ENCODE measurements around the gene CAPZA3.

DNA sequence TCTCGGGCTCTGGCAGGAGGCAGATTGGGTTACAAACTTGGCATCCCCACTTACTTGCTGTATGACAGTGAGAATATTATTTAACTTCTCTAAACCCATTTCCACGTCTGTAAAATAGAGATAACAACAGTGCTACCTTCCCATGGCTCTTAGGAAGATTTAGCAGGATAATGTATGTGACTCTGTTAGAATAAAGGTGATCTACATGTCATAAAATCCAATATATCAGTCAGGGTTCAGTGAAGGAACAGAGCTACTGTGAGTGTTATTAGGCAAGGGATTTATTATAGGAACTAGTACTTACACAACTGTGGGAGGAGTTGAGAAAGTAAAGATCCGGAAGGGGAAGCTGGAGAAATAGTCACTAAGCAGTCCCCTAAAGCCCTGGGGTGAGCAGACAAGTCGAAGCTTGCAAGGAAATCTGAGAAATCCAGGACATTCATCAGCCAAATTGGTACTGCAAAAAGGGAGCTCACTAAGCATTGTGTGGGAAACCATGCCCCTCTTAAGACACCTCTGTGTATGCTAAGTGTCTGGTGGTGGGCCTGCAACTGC lies 92.0 kb upstream of the ATF7IP start:
- PRO-cap, result no peak

GRCh38 chr12:14366960-14367929 lies 1.8 kb downstream of the ATF7IP start:
- PRO-cap, result no peak

DNA sequence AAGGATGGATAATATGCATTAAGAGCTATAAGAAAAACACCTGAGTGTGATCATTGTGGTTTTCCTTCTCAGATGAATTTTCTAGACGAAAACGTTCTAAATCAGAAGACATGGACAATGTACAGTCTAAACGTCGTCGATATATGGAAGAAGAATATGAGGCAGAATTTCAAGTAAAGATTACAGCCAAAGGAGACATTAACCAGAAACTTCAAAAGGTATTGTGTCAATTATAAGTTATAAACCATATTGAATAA lies 70.5 kb downstream of the ATF7IP start:
- PRO-cap, result no peak

DNA sequence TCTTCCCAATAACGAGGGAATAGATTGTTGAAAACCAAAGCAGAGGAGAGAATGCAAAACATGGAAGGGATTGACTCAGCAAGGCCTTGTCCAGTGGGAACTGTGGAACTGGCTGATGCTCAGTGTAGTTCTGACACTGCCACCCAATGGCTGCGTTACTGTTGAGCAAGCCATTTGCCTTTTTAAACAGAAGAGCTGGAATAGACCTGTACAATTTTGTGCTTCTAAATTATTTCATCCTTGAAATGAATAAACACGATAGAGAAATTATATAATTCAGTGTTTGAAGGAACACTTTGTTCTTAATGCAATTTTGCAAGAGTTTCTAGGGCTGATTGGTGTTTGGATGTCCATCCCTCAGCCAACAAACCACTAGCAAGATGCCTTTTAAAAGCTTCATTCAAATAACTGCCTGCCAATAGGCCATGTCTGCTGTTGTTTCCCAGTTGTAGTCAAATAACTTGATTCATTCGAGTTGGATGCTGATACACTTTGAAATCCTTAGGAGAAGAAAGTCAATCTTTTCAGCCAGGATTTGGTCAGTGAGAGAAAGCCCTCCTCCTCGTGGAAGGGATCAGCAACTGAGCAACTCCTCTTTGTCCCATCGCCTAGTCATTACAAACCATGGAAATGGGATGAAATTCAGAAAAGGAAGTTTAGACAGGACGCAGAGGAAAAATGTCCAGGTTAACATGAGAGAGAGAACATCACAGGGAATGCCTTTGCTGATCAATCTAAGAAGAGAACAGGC lies 7.3 kb upstream of the MGP start:
- PRO-cap, result no peak

DNA sequence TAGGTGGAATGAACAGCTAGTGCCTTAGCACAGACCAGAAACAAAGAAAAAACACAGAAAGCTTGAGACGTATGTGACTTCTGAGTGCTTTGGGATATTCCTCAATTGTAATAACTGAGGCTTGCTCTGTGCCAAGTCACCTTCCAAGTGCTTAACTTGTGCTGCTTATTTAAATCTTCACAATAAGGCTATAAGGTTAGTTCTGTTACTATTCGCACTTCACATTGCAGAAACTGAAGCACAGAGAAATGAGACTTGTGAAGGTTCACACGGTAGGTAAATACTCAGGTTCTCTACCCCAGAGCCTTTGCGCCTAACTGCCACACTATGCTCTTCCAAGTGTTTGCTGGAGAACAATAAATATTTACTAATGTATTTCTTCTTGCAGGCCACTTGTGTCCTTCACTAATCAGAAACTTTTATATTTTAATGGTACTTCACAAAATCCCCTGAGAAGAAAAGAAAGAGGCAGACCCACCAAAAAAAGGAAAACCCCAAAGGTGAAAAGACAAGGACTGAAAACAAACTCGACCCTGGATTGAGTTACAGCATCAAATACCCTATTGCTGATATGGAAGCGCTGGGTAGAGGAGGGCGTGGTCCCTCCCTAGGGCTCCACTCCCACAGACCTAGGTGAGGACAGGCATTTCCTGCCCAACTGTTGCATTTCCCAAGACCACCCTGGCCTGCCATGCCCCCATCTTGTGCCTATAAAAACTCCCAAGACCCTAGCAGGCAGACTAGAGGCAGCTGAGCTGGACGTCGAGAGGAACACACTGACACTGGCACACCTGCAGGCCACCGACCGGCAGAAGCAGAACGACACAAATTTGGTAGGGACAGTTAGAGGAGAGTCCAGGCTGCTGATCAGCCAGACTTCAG lies 18.2 kb upstream of the MGP start:
- PRO-cap, result no peak

GRCh38 chr12:14959804-14960368 lies 1.5 kb downstream of the ARHGDIB start:
- PRO-cap, result no peak

GRCh38 chr12:15629006-15629847 lies 160.0 kb downstream of the EPS8 start:
- PRO-cap, result unidirectional peak, minus-strand start at chr12:15629303

DNA sequence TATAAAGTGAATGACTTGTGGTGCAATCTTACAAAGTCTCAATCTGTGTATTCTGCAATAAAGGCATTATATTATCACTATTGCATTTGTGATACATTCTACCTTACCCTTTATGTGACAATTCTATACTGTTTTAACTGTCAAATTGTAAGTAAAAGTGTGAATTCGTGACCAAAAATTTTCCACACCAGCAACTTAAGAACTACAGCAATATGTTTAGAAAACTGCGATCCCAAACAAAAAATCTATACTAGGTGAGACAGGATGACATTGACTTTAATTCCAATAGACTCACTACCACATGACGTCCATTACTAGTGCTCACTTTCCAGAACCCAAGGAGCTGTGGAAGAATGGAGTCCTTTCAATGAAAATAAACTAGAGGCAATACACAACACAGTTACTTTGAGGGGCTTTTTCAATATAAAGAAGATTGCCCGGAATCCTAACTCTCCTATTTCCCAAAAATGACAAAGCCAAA lies 1.5 kb downstream of the EPS8 start:
- PRO-cap, result no peak

- PRO-cap, result no peak
Observed at GRCh38 chr12:15832177-15832586, 43.0 kb upstream of the EPS8 start.

DNA sequence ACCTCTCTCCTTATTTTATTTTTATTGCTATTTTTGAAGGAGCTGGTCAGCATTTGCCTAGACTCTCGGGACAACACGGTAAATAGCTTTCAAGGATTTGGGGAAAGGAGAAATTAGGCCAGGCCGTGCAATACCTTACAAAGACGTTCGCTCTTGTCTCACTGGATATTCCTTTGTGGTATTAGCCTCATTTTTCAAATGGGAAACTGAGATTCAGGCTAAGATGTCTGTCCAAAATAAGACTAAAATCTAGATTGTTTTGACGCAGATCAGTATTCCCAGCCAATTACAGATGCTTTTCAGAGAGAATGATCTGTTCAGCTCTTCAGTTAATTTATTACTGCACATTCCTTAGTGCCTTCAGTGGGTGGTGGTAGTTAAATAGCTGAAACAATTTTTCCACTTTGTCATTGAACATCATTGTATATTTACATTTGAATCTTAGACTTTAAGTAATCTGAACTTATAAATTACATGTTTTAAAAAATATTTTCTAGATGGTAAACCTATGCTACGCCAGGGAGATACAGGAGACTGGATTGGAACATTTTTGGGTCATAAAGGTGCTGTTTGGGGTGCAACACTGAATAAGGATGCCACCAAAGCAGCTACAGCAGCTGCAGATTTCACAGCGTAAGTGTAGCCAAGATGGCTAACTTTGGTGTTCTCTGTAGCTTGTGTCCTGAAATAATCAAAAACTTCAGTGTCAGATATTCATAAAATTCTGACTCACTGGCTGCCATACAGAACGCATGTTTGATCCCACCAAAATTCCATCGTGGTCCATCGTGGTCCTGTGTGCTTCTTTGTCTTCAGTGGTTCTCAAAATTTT lies 1.1 kb downstream of the STRAP start:
- PRO-cap, result no peak

- PRO-cap, result no peak
Observed at GRCh38 chr12:15956176-15956911, 45.2 kb downstream of the DERA start.

DNA sequence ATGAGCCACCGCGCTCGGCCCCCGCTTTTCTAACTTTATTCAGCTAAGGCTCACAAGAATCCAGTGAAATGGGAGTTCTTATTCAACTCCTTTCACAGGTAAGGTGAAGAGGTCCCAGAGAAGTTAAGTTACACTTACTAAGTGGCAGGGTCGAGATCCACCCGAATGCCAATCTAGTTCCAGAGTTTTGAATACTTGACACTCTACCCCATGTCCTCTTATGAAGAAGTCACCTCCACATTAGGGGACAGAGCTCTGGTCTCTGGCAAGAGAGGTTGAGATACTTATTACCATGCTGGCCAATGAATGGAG lies 2.5 kb downstream of the MGST1 start:
- PRO-cap, result no peak

GRCh38 chr12:18172570-18172971 lies 82.6 kb upstream of the RERGL start:
- PRO-cap, result no peak

GRCh38 chr12:18737853-18738418 lies at the start of gene CAPZA3:
Gene CAPZA3 (plus strand): TSS chr12:18738119.
- PRO-cap, result no peak

- PRO-cap, result no peak
Observed at GRCh38 chr12:19150193-19151332, 21.0 kb downstream of the PLEKHA5 start.

GRCh38 chr12:19217186-19217697 lies 87.7 kb downstream of the PLEKHA5 start:
- PRO-cap, result no peak

DNA sequence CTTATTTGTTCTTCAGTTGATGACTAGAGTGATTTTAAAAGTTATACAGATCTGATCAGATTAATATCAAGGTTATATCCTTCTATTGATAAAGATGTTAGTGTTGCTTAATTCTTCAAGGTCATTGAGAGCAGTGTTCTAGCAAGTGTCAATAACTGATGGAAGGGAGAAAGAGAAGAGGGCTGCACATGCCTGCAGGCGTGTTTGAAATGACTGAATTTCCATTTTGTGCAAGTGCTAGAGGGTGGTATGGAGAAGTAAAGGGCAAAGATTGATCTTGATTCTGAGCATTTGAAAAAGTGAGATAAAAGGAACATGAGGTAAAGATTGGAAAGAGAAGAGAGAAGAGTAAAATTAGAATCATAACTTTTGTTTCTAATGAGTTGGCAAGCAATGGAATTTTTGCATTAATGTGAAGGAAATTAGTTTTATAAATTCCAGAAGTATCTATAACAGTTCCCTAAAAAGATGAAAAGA lies 147.8 kb downstream of the AEBP2 start:
- PRO-cap, result no peak

DNA sequence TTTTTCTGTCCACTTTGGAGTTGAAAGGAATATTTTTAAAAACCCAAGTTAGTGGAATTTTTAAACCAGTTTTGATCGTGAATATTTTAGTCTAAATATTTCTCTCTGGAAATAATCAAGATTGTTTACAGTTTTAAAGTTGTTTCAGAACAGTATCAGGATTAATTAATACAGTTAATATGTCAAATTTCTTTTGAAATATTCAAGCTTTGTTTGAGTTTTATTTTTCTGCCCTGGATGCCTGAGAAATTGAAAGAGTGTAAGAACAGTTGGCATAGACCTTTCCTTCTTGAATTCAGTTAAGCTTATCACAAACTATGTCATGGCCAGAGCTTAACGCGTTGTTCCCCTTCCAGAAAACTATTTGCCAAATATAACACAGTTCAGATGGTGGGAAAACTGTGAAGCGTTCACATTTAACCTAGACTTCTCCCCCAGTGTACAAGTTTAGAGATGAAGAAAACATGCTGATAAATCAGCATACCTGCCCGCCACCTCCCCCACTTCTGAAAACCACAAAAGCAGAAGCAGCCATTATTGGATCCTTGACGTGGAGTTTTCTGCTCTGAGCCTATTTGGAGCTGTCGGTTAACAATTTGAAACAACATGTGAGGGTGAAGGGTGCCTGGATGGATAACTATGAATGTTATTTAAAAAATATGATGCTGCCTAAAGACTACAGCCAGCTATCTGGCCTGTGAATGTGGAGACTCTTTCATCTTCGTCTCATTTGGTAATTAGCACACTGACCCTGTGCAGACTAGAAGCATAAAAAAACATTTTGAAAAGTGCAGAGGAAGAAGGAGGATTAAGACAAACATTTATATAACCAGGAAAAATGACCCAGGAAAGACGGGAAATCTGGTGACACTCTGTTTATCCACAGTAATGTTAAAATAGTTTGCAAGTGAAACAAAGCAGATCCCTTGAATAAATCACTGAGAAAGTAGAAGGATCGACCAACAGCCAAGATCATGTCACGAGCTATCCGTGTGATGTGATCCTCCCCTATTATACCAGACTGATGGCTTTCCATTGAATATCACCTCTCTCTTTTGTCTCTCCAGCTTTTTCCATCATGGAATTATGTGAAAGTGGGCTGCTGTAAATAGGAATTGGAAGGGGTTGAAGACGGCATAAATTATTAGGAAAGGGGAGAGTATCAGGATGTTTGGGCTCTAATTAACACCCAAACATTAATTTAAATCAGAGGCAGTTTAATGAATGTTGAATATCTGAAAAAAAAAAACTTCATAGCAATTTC lies 408.2 kb downstream of the AEBP2 start:
- PRO-cap, result no peak

GRCh38 chr12:20319389-20319857 lies 48.9 kb upstream of the PDE3A start:
- PRO-cap, result no peak

GRCh38 chr12:21517410-21518170 lies 8.5 kb upstream of the SPX start:
- PRO-cap, result no peak

Data from Metastatic Lung Carcinoma in the Adrenal Gland (tissue), 1 donor.